Endothelial cell of umbilical vein (primary cell): ENCODE results near the genes CIR1 and HOXD9.

DNA sequence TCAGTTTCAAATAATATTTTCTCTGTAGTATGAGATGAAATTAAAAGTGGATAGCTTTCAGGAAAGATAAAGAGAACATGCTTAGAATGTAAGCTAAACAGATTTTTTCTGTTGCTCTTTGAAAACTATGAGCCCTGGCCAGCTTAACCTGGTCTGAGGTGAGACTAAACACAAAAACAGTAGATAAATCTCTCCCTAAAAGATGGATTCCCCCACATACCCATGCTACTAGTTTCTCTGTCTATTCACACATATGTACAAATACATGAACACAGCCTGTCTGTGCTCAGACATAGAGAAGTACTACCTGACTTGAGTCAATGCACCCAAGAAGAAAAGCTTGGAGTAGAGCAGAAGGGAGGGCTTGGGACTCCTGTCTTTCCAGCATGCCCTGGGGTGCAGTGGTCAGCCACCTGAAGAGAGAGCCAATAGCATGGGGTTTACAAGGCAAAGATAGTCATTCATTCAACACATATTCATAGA is 131.1 kb upstream of the CDCA7 start:
- PRO-cap, result no peak
CAGE:
- cytosol, long polyA minus RNA, result no peak
- cytosol, long polyA plus RNA, result no peak
- long polyA plus RNA, result no peak
- nucleus, long polyA minus RNA, result no peak
- nucleus, long polyA plus RNA, result no peak

DNA sequence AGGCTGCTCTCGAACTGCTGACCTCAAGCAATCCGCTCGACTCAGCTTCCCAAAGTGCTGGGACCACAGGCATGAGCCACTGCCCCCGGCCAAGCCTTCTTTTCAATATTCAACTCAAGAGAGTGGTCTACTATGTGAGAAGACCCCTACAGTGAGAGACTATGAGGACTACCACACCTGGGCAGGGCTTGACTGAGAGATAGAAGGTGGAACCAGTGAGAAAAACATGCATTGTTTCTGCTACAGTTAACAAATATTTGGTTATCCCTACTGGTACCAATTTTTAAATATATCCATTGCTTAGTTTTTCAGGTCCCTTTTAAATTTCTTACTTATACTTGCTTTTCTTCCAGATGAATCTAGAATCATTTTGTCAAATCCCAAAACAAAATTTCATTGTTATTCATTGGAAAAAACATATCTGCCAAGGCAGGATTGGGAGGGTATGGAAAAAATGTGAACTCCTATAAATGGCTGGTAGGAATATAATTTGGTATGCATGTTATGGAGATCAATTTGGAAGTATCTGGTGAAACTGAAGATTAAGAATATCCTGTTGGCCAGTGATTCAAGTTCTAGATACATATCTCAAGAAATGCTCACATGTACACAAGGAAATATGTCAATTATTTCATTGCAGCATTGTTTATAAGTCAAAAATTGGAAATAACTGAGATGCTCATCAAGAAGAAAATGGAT is 63.1 kb downstream of the SP3 start:
- PRO-cap, result no peak
CAGE:
- cytosol, long polyA minus RNA, result no peak
- cytosol, long polyA plus RNA, result no peak
- long polyA plus RNA, result no peak
- nucleus, long polyA minus RNA, result no peak
- nucleus, long polyA plus RNA, result no peak

- PRO-cap, result no peak
CAGE:
- cytosol, long polyA minus RNA, result no peak
- cytosol, long polyA plus RNA, result no peak
- long polyA plus RNA, result no peak
- nucleus, long polyA minus RNA, result no peak
- nucleus, long polyA plus RNA, result no peak
Measured at GRCh38 chr2:173999097-173999809, 34.1 kb upstream of the SP3 start.

- PRO-cap, result unidirectional peak, plus-strand start at chr2:174012814; bidirectional peak, plus-strand start at chr2:174012962, minus-strand start at chr2:174013134
CAGE:
- cytosol, long polyA minus RNA, result no peak
- cytosol, long polyA plus RNA, result no peak
- long polyA plus RNA, result no peak
- nucleus, long polyA minus RNA, result no peak
- nucleus, long polyA plus RNA, result no peak
Measured at GRCh38 chr2:174012612-174013274, 47.6 kb upstream of the SP3 start.

DNA sequence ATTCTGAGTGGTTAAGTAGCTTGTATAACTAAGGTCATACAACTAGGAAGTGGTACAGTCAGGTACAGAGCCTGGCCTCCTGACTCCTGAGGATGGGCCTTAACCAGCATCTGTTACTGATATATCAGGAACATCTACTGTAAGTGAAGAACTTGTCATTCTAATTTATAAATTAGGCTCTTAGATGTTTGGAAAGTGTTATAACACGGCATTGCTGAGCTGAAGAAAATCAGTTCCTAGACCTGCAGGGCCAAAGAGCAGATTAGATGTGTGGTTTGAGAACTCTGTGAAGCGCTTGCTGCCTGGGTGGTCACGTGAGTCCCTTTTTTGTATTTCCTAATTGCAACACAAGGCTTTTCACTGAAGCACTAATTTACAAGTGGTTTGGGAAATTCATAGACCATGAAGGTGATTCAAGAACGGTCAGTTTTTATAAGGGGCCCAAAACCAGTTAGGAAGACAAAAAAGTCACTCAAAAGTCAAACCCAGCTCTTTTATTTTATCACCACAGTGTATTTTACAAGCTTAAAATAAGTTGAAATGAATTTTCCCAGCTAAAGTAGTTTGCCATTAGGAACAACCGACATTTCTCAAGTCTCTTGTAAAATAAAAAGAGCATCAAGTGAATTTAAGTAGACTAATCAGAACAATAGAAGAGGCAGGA is 106.9 kb upstream of the SP3 start:
- PRO-cap, result no peak
CAGE:
- cytosol, long polyA minus RNA, result no peak
- cytosol, long polyA plus RNA, result no peak
- long polyA plus RNA, result no peak
- nucleus, long polyA minus RNA, result no peak
- nucleus, long polyA plus RNA, result no peak

- PRO-cap, result no peak
CAGE:
- cytosol, long polyA minus RNA, result no peak
- cytosol, long polyA plus RNA, result no peak
- long polyA plus RNA, result no peak
- nucleus, long polyA minus RNA, result no peak
- nucleus, long polyA plus RNA, result no peak
Measured at GRCh38 chr2:174229323-174229819, 19.0 kb downstream of the OLA1 start.

DNA sequence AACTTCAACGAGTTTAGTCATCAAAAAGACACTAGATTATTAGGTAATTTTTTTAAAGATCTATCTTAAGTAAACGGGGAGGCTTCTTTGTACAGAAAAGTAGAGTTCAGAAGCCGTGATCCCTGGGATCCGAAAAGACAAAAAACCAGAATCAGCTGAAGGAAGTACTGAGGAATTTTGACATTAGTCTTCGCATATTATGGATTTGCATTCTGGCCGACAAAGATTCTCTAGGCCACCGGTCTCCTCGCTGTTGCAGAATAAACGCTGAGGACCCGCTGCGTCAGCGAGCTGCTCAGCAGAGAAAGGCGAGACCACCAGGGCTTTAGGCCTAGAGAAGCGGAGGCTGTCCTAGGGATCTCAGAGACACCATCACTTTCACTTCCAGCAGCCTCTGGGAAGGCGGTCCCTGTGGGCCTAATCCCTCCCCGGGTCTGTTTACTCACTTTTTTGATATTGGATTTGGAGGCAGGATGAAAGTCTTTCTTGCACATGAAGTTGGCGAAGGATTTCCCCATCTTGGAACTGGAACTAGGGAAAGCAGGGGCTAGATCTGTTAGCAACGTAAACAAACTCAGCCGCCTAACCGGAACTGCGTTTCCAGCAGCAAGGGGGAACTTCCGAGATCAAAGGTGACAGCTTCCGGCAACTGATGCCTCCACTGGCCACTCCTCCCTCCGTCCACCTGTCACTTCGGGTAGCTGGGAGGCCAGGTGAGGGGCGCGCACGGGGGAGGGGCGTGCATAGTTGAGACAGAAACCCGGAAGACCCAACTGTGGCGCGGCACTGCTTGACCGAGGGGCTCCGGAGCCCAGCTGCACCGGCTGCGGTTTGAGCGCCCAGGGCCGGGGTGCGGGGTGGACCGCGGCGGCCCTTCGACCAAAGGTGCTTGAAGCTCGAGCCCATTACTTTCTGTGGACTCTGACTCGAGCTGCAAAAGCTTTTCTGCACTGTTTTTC is at the start of gene CIR1:
TSS of gene CIR1 (minus strand) at position 608 of the 959 bp plus-strand sequence.
- PRO-cap, result bidirectional peak, plus-strand start at position 786 of the sequence, minus-strand start at position 594 of the sequence
CAGE:
- cytosol, long polyA minus RNA, result start-site peak on the minus strand centred at position 575 of the sequence, 12 bp wide, 245 reads; start-site peak on the plus strand centred at position 649 of the sequence, 48 bp wide, 135 reads
- cytosol, long polyA plus RNA, result start-site peak on the minus strand centred at position 567 of the sequence, 67 bp wide, 273 and 419 reads in 2 replicates; start-site peak on the plus strand centred at position 658 of the sequence, 68 bp wide, 344 and 365 reads in 2 replicates
- long polyA plus RNA, result start-site peak on the minus strand centred at position 569 of the sequence, 69 bp wide, 201 and 421 reads in 2 replicates; start-site peak on the plus strand centred at position 658 of the sequence, 68 bp wide, 399 and 604 reads in 2 replicates
- nucleus, long polyA minus RNA, result start-site peak on the minus strand centred at position 557 of the sequence, 87 bp wide, 1,637 reads; start-site peak on the plus strand centred at position 629 of the sequence, 8 bp wide, 76 reads
- nucleus, long polyA plus RNA, result start-site peak on the minus strand centred at position 557 of the sequence, 48 bp wide, 113 and 212 reads in 2 replicates; start-site peak on the plus strand centred at position 656 of the sequence, 39 bp wide, 35 and 85 reads in 2 replicates

GRCh38 chr2:174398078-174398757 is 2.7 kb downstream of the SCRN3 start:
- PRO-cap, result no peak
CAGE:
- cytosol, long polyA minus RNA, result no peak
- cytosol, long polyA plus RNA, result no peak
- long polyA plus RNA, result no peak
- nucleus, long polyA minus RNA, result start-site peak on the plus strand at chr2:174398026-174398202, 10 reads
- nucleus, long polyA plus RNA, result no peak

DNA sequence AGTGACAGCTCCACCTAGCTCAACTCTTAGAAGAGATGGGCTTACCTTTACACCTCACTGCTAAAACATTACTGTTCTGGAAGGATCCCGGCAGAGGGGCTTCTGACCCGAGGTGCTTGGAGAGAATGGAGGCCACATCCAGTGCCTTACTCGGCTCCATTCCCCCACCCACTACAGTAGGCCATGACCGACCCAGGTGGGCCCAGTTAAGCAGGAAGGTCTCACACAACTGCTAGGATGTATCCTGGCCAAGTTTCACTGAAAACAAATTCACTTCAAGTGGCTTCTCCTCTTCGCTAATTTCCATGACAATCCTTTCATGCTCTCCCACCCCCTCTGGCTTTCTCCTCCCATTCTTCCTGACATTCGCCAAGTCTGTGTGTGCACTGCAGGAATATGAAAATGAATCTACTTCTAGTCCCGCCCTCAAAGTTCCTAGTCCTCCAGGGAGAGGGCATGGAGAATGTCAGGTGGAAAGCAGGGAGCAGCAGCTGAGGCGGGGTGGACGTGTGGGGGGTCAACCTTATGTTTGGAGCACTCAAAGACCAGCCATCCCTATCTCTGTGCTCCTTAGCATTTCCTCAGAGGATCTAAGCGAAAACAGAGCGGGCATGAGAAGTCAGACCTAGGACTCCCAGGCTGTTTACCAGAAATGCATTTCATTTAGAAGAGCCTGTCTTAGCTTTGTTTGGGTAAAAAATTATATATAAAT is 11.8 kb downstream of the WIPF1 start:
- PRO-cap, result no peak
CAGE:
- cytosol, long polyA minus RNA, result no peak
- cytosol, long polyA plus RNA, result no peak
- long polyA plus RNA, result no peak
- nucleus, long polyA minus RNA, result no peak
- nucleus, long polyA plus RNA, result no peak

GRCh38 chr2:174590834-174591273 is 6.8 kb downstream of the WIPF1 start:
- PRO-cap, result no peak
CAGE:
- cytosol, long polyA minus RNA, result no peak
- cytosol, long polyA plus RNA, result no peak
- long polyA plus RNA, result no peak
- nucleus, long polyA minus RNA, result no peak
- nucleus, long polyA plus RNA, result no peak

DNA sequence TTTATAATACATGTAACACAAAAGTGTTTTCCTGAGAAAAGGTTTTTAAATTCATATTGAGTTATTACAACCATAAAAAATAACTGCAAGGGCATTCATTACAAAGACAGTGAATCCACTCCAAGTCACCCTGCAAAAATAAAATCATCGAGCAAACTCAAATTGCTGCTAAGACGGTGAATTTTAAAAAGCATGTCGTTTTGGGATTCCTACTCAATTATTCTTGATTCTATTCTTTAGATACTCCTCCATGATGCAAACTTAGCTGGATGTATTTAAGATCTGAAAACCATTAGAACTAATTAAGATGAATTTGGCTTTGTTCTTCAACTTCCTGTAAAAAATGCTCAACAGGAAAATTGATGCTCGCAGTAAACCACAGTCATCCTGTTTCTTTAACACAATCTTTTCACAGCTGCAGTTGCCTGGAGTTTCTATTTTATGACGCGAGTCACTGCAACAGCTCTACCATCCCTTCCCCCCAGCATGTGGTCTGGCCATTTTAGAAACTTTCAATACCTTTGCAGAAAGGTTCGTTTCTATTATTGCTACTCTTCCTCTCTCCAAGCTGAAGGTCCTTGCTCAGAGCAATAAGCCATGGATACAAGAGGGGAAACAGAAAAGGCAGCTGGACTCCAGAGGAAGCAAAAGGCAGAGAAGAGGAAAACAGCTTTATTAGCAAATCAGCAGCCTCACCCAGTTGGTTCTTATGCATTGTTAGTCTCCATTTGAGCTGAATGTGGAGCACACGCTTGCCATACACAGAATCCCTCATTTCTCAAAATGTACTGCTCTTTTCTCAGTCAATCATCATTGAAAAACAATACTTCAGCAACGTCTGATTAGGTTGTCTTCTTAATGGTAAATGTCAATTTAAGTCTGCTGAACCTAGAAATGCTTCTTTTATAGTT is 4.0 kb downstream of the WIPF1 start:
- PRO-cap, result bidirectional peak, plus-strand start at position 489 of the sequence, minus-strand start at position 397 of the sequence; bidirectional peak, plus-strand start at position 727 of the sequence, minus-strand start at position 730 of the sequence
CAGE:
- cytosol, long polyA minus RNA, result no peak
- cytosol, long polyA plus RNA, result no peak
- long polyA plus RNA, result no peak
- nucleus, long polyA minus RNA, result no peak
- nucleus, long polyA plus RNA, result no peak

DNA sequence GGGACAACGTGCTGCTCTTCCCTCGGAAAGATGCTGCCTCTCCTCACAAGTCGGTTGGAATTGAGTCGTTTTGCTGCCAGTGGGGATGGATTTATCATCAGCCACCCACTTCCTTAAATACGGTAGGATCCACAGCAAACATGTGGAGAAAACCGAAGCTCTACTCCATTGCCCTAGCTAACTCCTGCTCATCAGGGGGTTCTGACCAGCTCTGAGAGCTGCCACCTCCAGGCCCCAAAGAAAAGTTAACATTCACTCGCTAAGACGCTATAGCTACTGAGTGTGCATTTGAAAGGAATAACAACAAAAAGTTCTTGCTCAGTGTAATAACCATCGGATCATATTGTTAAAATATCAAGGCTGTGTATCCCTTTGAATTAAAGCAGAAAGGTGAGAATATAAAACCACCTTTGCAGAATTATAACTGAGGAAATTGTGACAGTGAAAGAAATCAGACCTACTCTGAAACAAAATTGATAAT is 80.8 kb downstream of the CHRNA1 start:
- PRO-cap, result unidirectional peak, minus-strand start at position 213 of the sequence
CAGE:
- cytosol, long polyA minus RNA, result no peak
- cytosol, long polyA plus RNA, result no peak
- long polyA plus RNA, result no peak
- nucleus, long polyA minus RNA, result no peak
- nucleus, long polyA plus RNA, result no peak

GRCh38 chr2:174719640-174720096 is 44.6 kb downstream of the CHRNA1 start:
- PRO-cap, result no peak
CAGE:
- cytosol, long polyA minus RNA, result no peak
- cytosol, long polyA plus RNA, result no peak
- long polyA plus RNA, result no peak
- nucleus, long polyA minus RNA, result no peak
- nucleus, long polyA plus RNA, result no peak

DNA sequence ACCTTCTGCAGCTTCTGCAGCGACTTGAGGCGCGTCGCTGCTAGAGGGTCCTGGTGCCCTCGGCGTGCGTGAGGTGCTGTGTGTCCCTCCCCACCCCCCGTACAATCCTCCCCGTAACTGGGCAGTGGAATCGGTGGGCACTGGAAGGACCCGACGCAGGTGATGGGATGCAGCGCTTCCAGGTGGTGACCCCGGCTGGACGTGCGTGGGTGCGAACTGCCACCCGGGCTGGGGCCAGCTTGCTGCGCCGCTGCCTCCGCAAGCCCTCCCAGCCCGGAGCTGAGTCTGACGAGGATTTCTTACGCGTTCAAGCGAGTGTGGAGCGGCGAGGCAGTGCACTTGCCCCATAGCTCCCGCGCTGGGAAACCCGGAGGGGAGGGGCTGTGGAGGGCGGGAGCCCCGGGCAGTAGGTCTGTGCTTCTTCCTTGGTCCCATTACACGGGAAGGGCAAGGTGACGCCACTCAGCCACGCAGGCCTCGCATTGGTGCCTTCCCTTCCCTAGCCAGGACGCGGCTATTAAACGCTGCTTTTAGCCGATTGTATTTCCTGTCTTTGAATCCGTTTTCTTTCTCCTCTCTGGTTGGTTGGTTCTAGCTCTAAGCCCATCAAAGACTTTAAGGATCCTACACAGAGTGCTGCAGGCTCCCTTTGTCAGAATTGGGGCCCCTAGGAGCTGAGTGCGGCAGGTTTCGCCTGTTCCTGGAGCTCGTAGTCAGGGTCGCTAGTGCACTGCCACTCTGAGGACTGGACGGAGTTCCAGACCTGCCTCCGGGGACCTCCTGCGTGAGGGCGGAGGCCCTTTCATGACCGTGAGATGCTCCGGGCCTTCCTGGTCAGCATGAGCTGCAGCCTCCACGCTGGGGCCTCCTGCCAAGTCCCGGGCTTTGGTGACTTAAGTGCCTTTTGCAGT is 34.0 kb downstream of the CHRNA1 start:
- PRO-cap, result no peak
CAGE:
- cytosol, long polyA minus RNA, result no peak
- cytosol, long polyA plus RNA, result no peak
- long polyA plus RNA, result no peak
- nucleus, long polyA minus RNA, result no peak
- nucleus, long polyA plus RNA, result no peak

- PRO-cap, result no peak
CAGE:
- cytosol, long polyA minus RNA, result no peak
- cytosol, long polyA plus RNA, result no peak
- long polyA plus RNA, result no peak
- nucleus, long polyA minus RNA, result no peak
- nucleus, long polyA plus RNA, result no peak
Measured at GRCh38 chr2:175028129-175028611, 23.0 kb upstream of the CHN1 start.

GRCh38 chr2:176122197-176122840 is at the start of gene HOXD9:
TSS of gene HOXD9 (plus strand) at chr2:176122719.
- PRO-cap, result bidirectional peak, plus-strand start at chr2:176122719, minus-strand start at chr2:176122414
CAGE:
- cytosol, long polyA minus RNA, result no peak
- cytosol, long polyA plus RNA, result no peak
- long polyA plus RNA, result no peak
- nucleus, long polyA minus RNA, result no peak
- nucleus, long polyA plus RNA, result no peak

- PRO-cap, result bidirectional peak, plus-strand start at chr2:176132524, minus-strand start at chr2:176132435; bidirectional peak, plus-strand start at chr2:176132745, minus-strand start at chr2:176132741
CAGE:
- cytosol, long polyA minus RNA, result no peak
- cytosol, long polyA plus RNA, result no peak
- long polyA plus RNA, result no peak
- nucleus, long polyA minus RNA, result no peak
- nucleus, long polyA plus RNA, result no peak
Measured at GRCh38 chr2:176132282-176133098, 3.0 kb downstream of the HOXD8 start.

DNA sequence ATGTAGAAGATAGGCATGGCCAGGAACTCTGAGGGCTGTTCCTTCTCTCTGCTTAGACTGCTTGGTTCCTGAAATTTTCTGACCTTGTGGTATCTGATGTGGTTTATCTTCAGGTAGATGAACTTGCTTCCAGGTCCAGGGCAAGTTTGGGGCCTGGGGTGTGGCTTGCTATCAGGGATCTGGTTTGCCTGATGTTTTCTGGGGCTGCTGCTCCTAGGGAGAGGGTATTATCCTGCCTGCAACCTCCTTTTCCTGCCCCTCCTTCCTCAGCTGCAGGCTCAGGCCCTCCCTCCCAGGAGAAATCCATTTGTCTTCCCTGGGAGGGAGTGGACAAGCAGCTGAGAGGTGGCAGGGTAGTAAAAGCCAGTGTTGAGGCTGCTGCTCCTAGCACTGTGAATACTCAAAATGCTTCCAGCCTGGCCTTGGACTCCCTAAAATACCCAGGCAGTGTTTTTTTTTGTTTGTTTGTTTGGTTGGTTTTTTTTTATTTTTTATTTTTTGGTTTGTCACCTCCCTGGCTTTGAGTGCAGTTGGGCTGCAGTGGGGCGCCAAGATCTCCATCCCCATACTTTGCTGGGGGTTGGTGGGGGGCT is 13.4 kb downstream of the HOXD3 start:
- PRO-cap, result no peak
CAGE:
- cytosol, long polyA minus RNA, result no peak
- cytosol, long polyA plus RNA, result no peak
- long polyA plus RNA, result no peak
- nucleus, long polyA minus RNA, result no peak
- nucleus, long polyA plus RNA, result no peak

DNA sequence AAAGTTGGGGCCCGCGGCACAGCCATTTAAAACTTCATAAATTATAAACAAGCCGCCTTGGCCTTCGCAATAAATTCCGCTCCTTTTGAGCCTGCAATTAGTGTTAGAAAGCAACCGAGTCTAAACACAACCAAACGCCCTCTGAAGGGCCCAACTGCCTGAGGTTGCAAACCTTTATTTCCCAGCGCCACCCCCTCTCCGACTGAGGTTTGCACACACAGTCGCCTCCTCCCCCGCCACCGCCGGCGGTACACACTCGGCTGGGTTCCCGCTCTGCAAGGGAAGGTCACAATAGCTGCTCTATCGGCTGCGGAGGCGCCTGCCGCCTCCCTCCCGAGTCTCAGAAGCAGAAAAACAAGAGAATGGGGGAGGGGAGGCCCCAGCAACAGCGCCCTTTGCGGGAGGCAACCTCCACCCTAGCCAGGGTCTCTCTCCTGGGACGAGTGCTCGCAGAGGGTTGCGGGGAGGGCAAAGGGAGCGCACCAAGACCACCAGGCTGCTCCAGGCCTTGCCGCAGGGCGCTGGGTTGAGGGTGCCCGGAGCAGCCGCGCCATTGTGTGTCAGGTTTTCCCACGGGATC is 13.5 kb upstream of the HOXD1 start:
- PRO-cap, result no peak
CAGE:
- cytosol, long polyA minus RNA, result no peak
- cytosol, long polyA plus RNA, result no peak
- long polyA plus RNA, result no peak
- nucleus, long polyA minus RNA, result no peak
- nucleus, long polyA plus RNA, result no peak

DNA sequence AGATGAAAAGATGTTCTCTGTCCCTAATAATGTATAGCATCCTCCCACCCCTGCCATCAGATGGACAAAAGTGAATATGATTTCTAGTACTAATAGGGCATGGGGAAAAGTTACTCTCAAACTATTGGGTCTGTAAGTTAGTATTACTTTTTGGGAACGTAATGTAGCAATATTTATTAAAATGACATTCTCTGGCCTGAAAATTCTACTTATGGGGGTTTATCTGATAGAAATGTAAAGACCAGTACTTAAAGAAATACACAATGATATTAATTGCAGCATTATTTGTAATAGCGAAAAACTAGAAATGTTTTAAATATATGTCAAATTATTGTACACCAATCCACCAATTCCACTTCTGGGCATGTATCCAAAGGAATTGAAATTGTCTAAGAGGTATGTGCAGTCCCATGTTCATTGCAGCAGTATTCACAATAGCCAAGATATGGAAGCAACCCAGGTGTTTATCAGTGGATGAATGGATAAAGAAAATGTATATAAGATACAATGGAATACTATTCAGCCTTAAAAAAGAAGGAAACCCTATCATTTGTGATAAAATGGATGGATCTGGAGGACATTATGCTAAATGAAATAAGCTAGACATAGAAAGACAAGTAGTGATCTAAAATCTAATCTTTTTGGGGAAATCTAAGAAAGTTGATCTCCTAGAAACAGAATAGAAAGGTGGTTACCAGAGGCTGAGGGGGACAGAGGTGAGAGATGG is 2.5 kb downstream of the MTX2 start:
- PRO-cap, result no peak
CAGE:
- cytosol, long polyA minus RNA, result no peak
- cytosol, long polyA plus RNA, result no peak
- long polyA plus RNA, result no peak
- nucleus, long polyA minus RNA, result start-site peak on the plus strand centred at position 116 of the sequence, 26 bp wide, 48 reads
- nucleus, long polyA plus RNA, result no peak